ENCODE data around the gene HSPG2.

DNA sequence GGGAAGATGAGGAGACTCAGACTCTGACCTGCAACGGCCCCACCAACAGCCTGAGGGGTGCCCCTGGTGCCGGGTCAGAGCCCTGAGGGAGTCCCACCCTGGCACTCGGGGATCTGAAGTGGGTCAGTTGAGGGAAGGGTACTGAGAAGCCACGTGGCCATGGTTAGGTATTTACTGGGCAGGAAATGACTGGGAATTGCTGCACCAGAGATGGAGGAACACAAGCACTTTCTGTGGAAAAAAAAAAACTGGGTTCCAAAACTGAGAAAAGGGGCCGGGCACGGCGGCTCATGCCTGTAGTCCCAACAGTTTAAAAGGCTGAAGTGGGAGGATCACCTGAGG, 9.7 kb downstream of the ECE1 start:
- RAMPAGE, long total RNA = no peak
- RRBS = no CpG with 5 or more reads among the region's 7 CpGs
PRO-cap:
- standard = no peak
- CoPRO, capped RNA only, 2 experiments = no peak in any of the 2 experiments
- CoPRO, capped and uncapped RNA, 2 experiments = no peak in any of the 2 experiments
- CoPRO, uncapped RNA only, 2 experiments = no peak in any of the 2 experiments
CAGE:
- cytosol, long polyA plus RNA = no peak
- long polyA plus RNA = no peak
- nucleolus, long total RNA = no peak
- nucleus, long polyA plus RNA = no peak

GRCh38 chr1:21295045-21295384, 4.8 kb upstream of the ECE1 start:
- RAMPAGE, long total RNA = no peak
- RRBS = no CpG with 5 or more reads among the region's 1 CpG
PRO-cap:
- standard = no peak
- CoPRO, capped RNA only, 2 experiments = no peak in any of the 2 experiments
- CoPRO, capped and uncapped RNA, 2 experiments = no peak in any of the 2 experiments
- CoPRO, uncapped RNA only, 2 experiments = no peak in any of the 2 experiments
CAGE:
- cytosol, long polyA plus RNA = no peak
- long polyA plus RNA = no peak
- nucleolus, long total RNA = no peak
- nucleus, long polyA plus RNA = no peak

- RAMPAGE, long total RNA = no peak
- RRBS = no CpG with 5 or more reads among the region's 17 CpGs
PRO-cap:
- standard = no peak
- CoPRO, capped RNA only, 2 experiments = no peak in any of the 2 experiments
- CoPRO, capped and uncapped RNA, 2 experiments = no peak in any of the 2 experiments
- CoPRO, uncapped RNA only, 2 experiments = no peak in any of the 2 experiments
CAGE:
- cytosol, long polyA plus RNA = no peak
- long polyA plus RNA = no peak
- nucleolus, long total RNA = no peak
- nucleus, long polyA plus RNA = no peak
Measured at GRCh38 chr1:21326392-21327467, 36.5 kb upstream of the ECE1 start.

GRCh38 chr1:21514220-21514701, 5.0 kb downstream of the ALPL start:
- RAMPAGE, long total RNA = no peak
- RRBS = no CpG with 5 or more reads among the region's 7 CpGs
PRO-cap:
- standard = no peak
- CoPRO, capped RNA only, 2 experiments = no peak in any of the 2 experiments
- CoPRO, capped and uncapped RNA, 2 experiments = no peak in any of the 2 experiments
- CoPRO, uncapped RNA only, 2 experiments = no peak in any of the 2 experiments
CAGE:
- cytosol, long polyA plus RNA = no peak
- long polyA plus RNA = no peak
- nucleolus, long total RNA = no peak
- nucleus, long polyA plus RNA = no peak

- RAMPAGE, long total RNA = no peak
- RRBS = no CpG with 5 or more reads among the region's 4 CpGs
PRO-cap:
- standard = no peak
- CoPRO, capped RNA only, 2 experiments = no peak in any of the 2 experiments
- CoPRO, capped and uncapped RNA, 2 experiments = no peak in any of the 2 experiments
- CoPRO, uncapped RNA only, 2 experiments = no peak in any of the 2 experiments
CAGE:
- cytosol, long polyA plus RNA = no peak
- long polyA plus RNA = no peak
- nucleolus, long total RNA = no peak
- nucleus, long polyA plus RNA = no peak
Measured at GRCh38 chr1:21548223-21548510, 38.9 kb downstream of the ALPL start.

GRCh38 chr1:21602608-21603259, 66.4 kb downstream of the RAP1GAP start:
- RAMPAGE, long total RNA = no peak
- RRBS = no CpG with 5 or more reads among the region's 22 CpGs
PRO-cap:
- standard = no peak
- CoPRO, capped RNA only, 2 experiments = no peak in any of the 2 experiments
- CoPRO, capped and uncapped RNA, 2 experiments = no peak in any of the 2 experiments
- CoPRO, uncapped RNA only, 2 experiments = peak in 1 of 2 experiments; most common minus-strand start chr1:21603035 (in 1)
CAGE:
- cytosol, long polyA plus RNA = no peak
- long polyA plus RNA = no peak
- nucleolus, long total RNA = no peak
- nucleus, long polyA plus RNA = no peak

- RAMPAGE, long total RNA = no peak
- RRBS = 7% methylated on average over 3 of the region's 21 CpGs
PRO-cap:
- standard = bidirectional peak, plus-strand start at chr1:21619460, minus-strand start at chr1:21619255
- CoPRO, capped RNA only, 2 experiments = peak in 2 of 2 experiments; most common plus-strand start chr1:21619268 (in 1); most common minus-strand start chr1:21619272 (in 1)
- CoPRO, capped and uncapped RNA, 2 experiments = no peak in any of the 2 experiments
- CoPRO, uncapped RNA only, 2 experiments = no peak in any of the 2 experiments
CAGE:
- cytosol, long polyA plus RNA = no peak
- long polyA plus RNA = no peak
- nucleolus, long total RNA = no peak
- nucleus, long polyA plus RNA = no peak
Measured at GRCh38 chr1:21618966-21619549, 50.1 kb downstream of the RAP1GAP start.

- RAMPAGE, long total RNA = no peak
- RRBS = 1% methylated on average over 22 of the region's 65 CpGs
PRO-cap:
- standard = bidirectional peak, plus-strand start at chr1:21659566, minus-strand start at chr1:21659215
- CoPRO, capped RNA only, 2 experiments = no peak in any of the 2 experiments
- CoPRO, capped and uncapped RNA, 2 experiments = no peak in any of the 2 experiments
- CoPRO, uncapped RNA only, 2 experiments = peak in 2 of 2 experiments; most common plus-strand start chr1:21659474 (in 1); most common minus-strand start chr1:21659283 (in 2)
CAGE:
- cytosol, long polyA plus RNA = no peak
- long polyA plus RNA = no peak
- nucleolus, long total RNA = no peak
- nucleus, long polyA plus RNA = no peak
Measured at GRCh38 chr1:21659022-21659796, 9.9 kb downstream of the RAP1GAP start.

DNA sequence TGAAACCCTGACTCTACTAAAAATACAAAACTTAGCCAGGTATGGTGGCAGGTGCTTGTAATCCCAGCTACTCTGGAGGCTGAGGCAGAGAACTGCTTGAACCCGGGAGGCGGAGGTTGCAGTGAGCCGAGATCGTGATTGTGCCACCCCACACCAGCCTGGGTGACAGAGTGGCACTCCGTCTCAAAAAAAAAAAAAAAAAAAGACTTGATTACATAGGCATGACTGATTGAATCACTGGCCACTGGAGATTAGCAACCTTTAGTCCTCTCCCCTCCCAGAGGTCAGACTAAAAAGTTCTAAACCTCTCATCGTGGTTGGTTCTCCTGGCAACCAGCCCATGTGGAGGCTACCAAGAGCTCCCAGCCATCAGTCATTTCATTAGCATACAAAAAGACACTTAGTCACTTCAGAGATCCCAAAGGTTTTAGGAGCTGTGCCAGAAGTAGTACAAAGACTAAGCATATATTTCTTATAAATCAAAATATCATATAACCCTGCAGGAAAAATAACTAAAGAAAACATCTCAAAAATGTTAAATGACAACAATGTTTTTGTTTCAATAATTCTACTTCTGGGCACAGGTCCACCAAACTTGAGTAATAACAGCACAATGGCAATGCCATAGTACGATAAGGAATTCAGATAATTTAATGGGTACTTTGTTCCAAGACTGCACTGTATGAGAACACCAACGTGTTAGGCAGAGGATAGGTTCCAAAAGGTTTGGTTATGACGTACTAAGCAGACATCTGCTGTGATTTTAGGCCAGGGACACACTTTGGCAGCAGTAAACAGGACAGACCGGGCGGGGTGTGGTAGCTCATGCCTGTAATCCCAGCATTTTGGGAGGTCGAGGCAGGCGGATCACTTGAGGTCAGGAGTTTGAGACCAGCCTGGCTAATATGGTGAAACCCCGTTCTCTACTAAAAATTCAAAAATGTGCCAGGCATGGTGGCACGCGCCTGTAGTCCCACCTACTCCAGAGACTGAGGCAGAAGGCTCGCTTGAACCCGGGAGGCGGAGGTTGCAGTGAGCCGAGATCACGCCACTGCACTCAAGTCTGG, 18.1 kb downstream of the USP48 start:
- RAMPAGE, long total RNA = no peak
- RRBS = no CpG with 5 or more reads among the region's 21 CpGs
PRO-cap:
- standard = no peak
- CoPRO, capped RNA only, 2 experiments = no peak in any of the 2 experiments
- CoPRO, capped and uncapped RNA, 2 experiments = no peak in any of the 2 experiments
- CoPRO, uncapped RNA only, 2 experiments = peak in 2 of 2 experiments; most common minus-strand start position 383 of the sequence (in 1)
CAGE:
- cytosol, long polyA plus RNA = no peak
- long polyA plus RNA = no peak
- nucleolus, long total RNA = no peak
- nucleus, long polyA plus RNA = no peak

DNA sequence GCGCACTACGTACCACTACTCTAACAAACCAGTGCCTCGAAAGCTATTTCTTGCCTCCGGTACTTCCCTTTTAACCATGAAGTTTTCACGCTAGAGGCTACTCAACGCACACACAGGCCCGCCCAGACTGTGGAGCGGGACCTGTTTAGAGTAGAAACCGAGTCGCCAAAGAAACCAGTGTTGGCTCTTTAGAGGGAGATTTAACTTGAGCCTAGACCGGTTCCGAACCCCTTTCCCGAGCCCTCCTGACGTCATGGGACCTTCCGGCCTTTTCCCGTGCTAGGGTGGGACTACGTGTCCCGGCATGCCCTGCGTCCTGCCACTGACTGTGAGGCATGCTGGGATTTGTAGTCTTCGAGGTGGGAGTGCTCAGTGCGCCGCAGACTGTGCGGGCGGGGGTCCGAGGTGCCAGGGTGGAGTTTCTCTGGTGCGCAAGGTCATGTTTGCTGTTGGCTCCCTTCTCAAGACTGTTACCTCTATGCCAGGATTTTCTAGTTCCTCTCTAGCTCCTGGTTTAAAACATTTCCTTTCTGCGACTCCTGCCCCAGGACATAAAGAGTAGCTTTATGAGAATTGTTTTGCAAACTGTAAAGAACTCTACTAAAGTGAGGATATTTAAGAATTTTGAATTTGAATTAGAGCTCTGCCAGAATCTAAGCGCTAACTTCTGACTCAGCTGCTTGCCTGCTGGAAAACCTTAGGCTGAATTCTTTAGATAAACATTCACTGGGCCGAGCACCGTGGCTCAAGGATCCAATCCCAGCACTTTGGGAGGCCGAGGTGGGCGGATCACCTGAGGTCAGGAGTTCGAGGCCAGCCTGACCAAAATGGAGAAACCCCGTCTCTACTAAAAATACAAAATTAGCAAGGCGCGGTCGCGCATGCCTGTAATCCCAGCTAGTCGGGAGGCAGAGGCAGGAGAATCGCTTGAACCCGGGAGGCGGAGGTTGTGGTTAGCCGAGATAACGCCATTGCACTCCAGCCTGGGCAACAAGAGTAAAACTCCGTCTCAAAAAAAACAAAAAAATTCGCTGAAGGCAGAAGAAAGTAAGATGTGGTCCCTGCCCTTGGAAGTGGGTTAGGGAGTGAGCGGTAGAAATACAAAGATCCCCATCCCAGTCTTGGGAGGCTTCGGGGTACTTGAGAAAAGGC, 793 bp upstream of the USP48 start:
- RAMPAGE, long total RNA = no peak
- RRBS = no CpG with 5 or more reads among the region's 48 CpGs
PRO-cap:
- standard = bidirectional peak, plus-strand start at position 411 of the sequence, minus-strand start at position 255 of the sequence; bidirectional peak, plus-strand start at position 917 of the sequence, minus-strand start at position 704 of the sequence
- CoPRO, capped RNA only, 2 experiments = peak in 2 of 2 experiments; most common plus-strand start position 411 of the sequence (in 2); most common minus-strand start position 255 of the sequence (in 2)
- CoPRO, capped and uncapped RNA, 2 experiments = peak in 2 of 2 experiments; most common plus-strand start position 258 of the sequence (in 1); most common minus-strand start position 213 of the sequence (in 1)
- CoPRO, uncapped RNA only, 2 experiments = peak in 1 of 2 experiments; most common plus-strand start position 259 of the sequence (in 1); most common minus-strand start position 248 of the sequence (in 1)
CAGE:
- cytosol, long polyA plus RNA = no peak
- long polyA plus RNA = no peak
- nucleolus, long total RNA = no peak
- nucleus, long polyA plus RNA = no peak

DNA sequence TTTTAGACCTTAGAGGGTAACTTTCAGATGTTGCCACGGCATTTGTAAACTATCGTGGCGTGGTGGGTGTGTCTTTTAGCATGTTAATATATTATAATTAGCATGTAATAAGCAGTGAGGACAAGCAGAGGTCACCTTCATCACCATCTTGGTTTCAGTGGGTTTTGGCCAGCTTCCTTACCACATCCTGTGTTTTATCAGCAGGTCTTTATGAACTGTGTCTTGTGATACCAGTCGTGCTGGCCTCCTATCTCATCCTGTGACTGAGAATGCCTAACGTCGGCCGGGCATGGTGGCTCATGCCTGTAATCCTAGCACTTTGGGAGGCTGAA, 8.7 kb upstream of the USP48 start:
- RAMPAGE, long total RNA = no peak
- RRBS = no CpG with 5 or more reads among the region's 7 CpGs
PRO-cap:
- standard = bidirectional peak, plus-strand start at position 255 of the sequence, minus-strand start outside the sequence
- CoPRO, capped RNA only, 2 experiments = peak in 2 of 2 experiments; most common plus-strand start position 157 of the sequence (in 2)
- CoPRO, capped and uncapped RNA, 2 experiments = peak in 1 of 2 experiments; most common plus-strand start position 203 of the sequence (in 1)
- CoPRO, uncapped RNA only, 2 experiments = no peak in any of the 2 experiments
CAGE:
- cytosol, long polyA plus RNA = no peak
- long polyA plus RNA = no peak
- nucleolus, long total RNA = no peak
- nucleus, long polyA plus RNA = no peak

DNA sequence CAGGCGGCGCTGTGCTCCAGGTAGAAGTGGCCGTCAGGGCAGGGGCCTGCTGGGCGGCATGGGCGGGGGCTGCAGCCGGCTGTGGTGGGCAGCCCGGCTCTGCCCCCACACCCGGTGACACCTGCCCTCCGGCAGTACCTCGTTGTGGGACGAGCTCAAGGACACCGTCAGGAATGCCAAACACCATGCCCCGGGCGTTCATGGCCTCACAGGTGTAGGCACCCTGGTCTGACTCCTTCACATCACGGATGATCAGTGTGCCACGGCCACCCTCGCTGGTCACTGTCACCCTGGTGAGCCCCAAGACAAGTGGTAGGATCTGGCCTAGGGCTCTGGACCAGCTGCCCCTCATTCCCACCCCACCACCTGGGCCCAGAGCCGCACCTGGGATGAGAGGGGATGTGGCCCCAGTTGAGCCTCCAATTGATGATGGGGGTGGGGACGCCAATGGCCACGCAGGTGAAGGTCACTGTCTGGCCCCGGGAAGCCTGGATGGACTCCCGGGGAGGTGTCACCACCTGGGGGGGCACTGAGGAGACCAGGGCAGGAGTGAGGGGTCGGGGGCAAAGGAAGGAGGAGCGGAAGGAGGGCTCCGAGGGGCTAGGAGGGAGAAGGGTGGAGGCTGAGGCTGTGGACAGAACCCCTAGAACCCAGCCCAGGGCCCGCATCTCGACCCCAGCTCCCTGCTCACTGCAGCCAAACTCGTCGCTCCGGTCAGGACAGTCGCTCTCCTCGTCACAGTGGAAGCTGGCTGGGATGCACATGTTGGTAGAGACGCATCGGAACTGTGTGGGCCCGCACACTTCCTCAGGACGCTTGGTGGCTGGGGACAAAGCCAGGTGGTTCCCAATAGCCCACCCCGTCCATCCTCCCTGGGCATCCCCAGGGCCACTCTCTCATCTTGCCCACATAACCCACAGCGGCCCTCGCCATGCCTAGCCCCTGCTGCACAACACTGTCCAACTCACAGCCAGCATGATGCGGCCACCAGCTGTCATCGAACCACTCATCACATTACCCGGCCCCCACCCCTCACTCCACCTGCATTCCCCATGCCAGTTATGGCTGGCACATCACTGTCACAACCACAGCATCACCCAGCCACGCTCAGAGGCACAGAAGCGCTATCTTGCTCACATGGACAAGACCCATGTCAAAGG, 52.1 kb downstream of the HSPG2 start:
- RAMPAGE, long total RNA = no peak
- RRBS = 95% methylated on average over 5 of the region's 44 CpGs
PRO-cap:
- standard = no peak
- CoPRO, capped RNA only, 2 experiments = no peak in any of the 2 experiments
- CoPRO, capped and uncapped RNA, 2 experiments = no peak in any of the 2 experiments
- CoPRO, uncapped RNA only, 2 experiments = no peak in any of the 2 experiments
CAGE:
- cytosol, long polyA plus RNA = no peak
- long polyA plus RNA = no peak
- nucleolus, long total RNA = no peak
- nucleus, long polyA plus RNA = no peak

- RAMPAGE, long total RNA = no peak
- RRBS = 67% methylated on average over 4 of the region's 12 CpGs
PRO-cap:
- standard = no peak
- CoPRO, capped RNA only, 2 experiments = no peak in any of the 2 experiments
- CoPRO, capped and uncapped RNA, 2 experiments = no peak in any of the 2 experiments
- CoPRO, uncapped RNA only, 2 experiments = no peak in any of the 2 experiments
CAGE:
- cytosol, long polyA plus RNA = no peak
- long polyA plus RNA = no peak
- nucleolus, long total RNA = no peak
- nucleus, long polyA plus RNA = no peak
Measured at GRCh38 chr1:21887863-21888203, 49.3 kb downstream of the HSPG2 start.

DNA sequence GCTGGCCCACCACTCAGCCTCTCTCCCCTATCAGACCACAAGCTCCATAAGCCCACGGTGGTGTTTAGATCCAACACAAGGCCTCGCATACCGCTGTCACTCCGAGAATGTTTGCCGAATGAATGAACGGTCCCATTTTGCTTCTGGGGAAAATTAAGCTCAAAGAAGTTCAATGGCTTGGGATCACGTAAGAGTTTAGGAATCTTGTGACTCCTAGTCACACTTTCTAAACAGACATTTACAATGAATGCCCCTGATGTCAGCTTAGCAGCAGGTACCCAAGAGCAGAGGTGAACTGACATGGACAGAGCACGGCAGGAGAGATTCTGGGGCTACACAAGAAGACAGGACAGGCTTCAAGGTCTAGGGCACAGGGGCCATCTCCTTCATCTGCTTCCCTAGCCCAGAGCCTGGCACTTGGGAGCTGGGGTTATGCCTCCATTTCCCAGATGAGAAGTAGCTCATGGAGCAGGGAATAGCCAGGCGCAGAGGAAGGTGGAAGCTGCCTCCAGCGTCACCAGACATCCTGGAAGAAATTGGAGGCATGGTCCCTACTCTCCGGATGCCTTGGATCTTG, 13.3 kb downstream of the HSPG2 start:
- RAMPAGE, long total RNA = no peak
- RRBS = no CpG with 5 or more reads among the region's 11 CpGs
PRO-cap:
- standard = no peak
- CoPRO, capped RNA only, 2 experiments = no peak in any of the 2 experiments
- CoPRO, capped and uncapped RNA, 2 experiments = no peak in any of the 2 experiments
- CoPRO, uncapped RNA only, 2 experiments = no peak in any of the 2 experiments
CAGE:
- cytosol, long polyA plus RNA = no peak
- long polyA plus RNA = no peak
- nucleolus, long total RNA = no peak
- nucleus, long polyA plus RNA = no peak

DNA sequence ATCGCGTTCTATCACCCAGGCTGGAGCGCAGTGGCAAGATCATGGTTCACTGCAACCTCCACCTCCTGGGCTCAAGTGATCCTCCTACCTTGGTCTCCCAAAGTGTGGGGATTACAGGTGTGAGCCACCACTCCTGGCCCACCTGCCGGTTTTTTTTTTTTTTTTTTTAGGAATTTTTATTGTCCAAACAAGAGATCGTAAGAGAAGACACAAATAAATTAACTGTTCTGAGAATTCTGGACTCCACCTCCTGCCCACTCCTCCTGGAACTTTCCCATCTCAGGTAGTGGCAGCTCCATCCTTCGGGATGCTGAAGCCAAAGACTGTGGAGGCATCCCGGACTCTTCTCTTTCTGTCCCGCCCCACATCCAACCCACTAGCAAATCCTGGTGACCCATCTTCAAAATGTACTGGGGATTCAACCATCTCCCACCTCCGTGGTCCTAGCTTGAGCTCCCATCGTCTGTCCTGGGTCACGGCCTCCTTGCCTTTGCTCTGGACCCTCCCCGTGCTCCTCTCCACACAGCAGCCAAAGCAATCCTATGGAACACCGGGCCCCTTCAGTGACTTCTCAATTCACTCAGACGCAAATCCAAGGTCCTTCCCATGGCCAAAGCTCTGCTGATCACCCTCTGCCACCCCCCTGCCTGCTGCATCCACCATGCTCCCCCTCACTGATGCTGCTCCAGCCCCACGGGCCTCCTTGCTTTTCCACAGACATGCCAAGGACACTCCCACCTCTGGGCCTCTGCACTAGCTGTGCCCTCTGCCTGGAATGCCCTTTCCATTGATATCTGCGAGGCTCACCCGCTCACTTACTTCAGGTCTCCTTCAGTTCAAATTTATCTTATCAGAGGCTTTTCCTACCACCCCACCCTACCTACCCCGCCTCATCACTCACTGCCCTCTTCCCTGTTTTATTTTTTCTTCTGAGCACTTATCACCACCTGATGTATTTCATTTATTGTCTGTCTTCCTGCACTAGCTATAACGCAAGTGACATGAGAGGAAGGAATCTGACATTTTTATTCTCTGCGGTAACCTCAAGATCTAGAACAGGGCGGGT, 7.3 kb downstream of the HSPG2 start:
- RAMPAGE, long total RNA = no peak
- RRBS = no CpG with 5 or more reads among the region's 21 CpGs
PRO-cap:
- standard = no peak
- CoPRO, capped RNA only, 2 experiments = no peak in any of the 2 experiments
- CoPRO, capped and uncapped RNA, 2 experiments = no peak in any of the 2 experiments
- CoPRO, uncapped RNA only, 2 experiments = peak in 1 of 2 experiments; most common minus-strand start position 215 of the sequence (in 1)
CAGE:
- cytosol, long polyA plus RNA = no peak
- long polyA plus RNA = no peak
- nucleolus, long total RNA = no peak
- nucleus, long polyA plus RNA = no peak

DNA sequence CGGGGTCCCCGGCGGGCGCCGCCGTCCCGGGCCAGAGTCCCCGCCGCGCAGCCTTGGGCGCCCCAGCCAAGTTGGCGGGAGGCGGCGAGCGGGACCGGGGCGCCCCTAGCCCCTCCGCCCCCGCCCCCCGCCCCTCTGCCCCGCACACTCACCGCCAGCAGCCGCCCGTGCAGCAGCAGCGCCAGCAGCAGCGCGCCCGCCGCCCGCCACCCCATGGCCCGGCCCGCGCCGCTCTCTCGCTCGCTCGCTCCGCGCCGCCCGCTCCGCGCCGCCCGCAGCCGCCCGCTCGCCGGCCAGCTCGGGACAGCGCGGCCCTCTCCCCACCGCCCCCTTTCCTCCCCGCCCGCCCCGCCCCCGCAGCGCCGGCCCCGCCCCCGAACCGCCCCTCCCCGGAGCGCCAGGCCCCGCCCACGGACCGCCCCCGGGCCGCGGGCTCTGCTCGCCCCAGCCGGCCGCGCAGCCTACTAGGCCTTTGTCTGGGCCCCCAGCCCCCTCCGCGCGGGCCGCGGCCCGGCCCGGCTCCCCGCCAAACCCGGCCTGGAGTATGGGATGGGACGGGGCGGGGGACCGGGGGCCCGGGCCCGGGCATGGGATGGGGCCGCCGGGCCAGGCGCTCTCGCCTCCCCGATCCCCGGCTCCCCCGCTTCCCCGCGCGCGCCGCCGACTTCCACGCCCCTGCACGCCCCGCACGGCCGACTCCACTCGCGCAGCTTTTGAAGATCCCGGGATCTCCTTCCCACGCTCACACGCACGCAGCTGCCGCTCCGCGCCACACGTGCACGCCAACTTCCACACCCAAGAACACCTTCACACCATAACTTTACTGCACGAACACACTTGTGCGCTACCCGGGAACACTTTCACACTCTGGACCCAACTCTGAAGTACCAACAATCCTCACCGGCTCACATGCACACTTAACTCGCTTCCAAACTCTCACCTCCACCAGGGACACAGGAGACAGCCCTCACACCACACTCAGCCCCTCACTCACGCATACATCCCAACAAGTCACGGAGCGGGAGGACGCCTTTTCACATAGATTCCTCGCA, at the start of gene HSPG2:
TSS of gene HSPG2 (minus strand) at position 308 of the 1,052 bp plus-strand sequence.
- RAMPAGE, long total RNA = no peak
- RRBS = 2% methylated on average over 55 of the region's 127 CpGs
PRO-cap:
- standard = bidirectional peak, plus-strand start at position 475 of the sequence, minus-strand start at position 305 of the sequence
- CoPRO, capped RNA only, 2 experiments = peak in 2 of 2 experiments; most common plus-strand start position 413 of the sequence (in 1); most common minus-strand start position 305 of the sequence (in 2)
- CoPRO, capped and uncapped RNA, 2 experiments = peak in 2 of 2 experiments; most common plus-strand start position 429 of the sequence (in 1); most common minus-strand start position 305 of the sequence (in 2)
- CoPRO, uncapped RNA only, 2 experiments = peak in 2 of 2 experiments; most common plus-strand start position 429 of the sequence (in 1); most common minus-strand start position 300 of the sequence (in 1)
CAGE:
- cytosol, long polyA plus RNA = start-site peak on the minus strand centred at position 287 of the sequence, 48 bp wide, 161 and 34 reads in 2 replicates
- long polyA plus RNA = start-site peak on the minus strand centred at position 304 of the sequence, 83 bp wide, 62 and 114 reads in 2 replicates
- nucleolus, long total RNA = no peak
- nucleus, long polyA plus RNA = no peak

GRCh38 chr1:21938550-21939075, 1.5 kb upstream of the HSPG2 start:
- RAMPAGE, long total RNA = no peak
- RRBS = no CpG with 5 or more reads among the region's 6 CpGs
PRO-cap:
- standard = no peak
- CoPRO, capped RNA only, 2 experiments = no peak in any of the 2 experiments
- CoPRO, capped and uncapped RNA, 2 experiments = no peak in any of the 2 experiments
- CoPRO, uncapped RNA only, 2 experiments = no peak in any of the 2 experiments
CAGE:
- cytosol, long polyA plus RNA = no peak
- long polyA plus RNA = no peak
- nucleolus, long total RNA = no peak
- nucleus, long polyA plus RNA = no peak